Tibial artery (tissue), 1 donor: ENCODE measurements around a stretch of chr11.

DNA sequence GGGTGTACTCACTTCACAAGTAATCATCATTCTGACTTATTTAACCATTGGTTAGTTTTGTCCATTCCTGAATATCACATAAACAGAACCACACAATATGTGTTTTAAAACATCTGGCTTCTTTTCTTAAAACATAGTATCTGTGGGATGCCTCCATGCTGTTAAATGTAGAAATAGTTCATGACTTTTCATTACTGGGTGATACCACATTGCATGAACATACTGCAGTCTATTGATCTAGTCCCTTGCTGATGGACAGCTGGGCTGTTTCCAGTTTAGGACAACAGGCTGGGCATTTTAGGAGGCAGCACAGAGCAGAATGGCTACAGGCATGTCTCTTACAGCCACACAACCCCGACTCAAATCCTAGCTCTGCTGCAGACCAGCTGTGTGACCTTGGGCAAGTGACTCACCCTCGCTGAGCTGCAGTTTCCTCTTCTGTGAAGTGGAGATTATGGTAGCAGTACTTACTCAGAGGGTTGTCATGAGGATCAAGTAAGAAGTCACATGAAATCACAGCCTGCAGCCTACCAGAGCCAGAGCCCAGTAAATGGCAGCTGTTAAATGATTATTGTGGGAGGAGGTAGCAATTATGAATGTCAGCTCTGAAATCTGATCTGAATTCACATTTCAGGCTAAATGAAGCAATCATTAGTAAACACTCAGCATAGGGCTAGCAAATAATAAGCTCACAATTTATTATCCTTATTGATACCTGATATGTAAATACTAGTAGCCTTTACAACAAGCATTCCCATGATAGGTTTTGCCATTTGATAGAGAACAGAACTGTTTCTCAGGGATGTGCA is 58.7 kb downstream of the MYEOV start:
- PRO-cap = no peak

DNA sequence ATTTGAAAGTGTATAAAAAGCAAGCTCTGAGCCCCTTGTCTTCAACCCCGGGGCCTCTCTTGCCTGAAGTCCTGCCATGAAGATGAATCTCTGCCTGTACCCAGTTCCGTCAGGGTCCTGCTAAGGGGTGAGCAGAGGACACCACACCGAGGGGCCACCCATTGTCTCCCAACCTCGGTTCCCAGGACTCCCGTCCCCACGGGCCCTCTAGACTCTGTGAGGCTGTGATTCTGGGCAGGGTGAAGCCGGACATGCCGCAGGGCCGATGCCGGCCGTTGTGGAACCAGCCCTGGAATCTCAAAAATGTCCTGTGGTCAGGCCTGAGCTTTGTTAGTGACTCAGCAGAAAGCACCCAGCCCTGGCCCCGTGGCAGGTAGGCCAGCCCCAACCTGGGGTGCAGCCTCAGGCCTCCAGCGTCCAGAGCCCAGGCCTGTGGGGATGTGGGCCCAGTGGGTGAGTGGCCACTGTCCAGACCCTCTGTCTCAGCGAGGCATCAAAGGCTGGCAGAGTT is 126.5 kb downstream of the MYEOV start:
- PRO-cap = no peak

DNA sequence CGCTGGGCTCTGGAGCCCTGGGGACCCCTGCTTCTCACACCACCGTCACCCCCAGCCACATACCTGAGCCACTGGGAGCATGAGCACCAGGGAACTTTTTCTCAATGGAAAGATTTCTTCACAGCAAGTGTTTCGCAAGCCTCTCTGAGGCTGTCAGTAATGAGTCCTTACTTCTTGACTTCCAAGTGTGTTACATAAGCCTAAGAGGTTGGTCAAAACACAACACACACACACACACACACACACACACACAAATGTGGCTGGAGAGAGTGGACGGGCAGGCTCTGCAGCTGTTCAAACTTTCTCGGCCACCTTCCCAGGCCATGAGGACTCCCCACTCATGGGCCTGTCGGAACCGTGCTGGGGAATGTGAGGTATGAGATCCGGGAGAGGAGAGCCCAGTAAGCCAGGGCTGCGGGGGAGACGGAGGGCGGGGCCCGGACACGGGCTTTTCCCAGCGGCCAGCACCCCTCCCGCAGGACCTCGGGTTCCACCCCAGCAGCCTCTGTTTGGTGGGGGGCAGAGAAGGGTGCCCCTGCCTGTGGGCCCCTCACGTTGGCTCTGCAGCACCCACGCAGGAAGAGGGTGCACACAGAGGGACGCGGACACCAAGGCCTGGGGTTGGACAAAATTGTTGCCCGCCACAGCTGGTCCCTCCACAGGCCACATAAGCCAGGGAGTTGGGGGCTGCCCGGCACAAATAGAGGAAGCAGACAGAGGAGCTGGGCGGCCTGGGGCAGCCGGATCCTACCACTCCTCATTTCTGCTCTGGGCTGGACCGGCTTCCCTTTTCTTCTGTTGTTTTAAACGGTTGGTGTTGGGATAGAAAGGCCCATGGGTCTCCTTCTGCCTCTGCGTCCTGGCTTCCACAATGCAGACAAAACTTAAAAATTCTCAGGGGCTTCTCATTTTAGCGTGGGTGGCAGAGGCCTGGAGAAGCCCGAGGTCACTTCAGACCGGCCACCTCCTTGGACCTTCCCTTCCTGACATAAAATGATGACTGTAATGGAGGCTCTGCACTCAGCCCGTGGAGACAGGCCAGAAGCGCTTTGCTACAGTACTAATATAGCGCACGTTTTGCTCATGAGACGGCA is 151.0 kb downstream of the MYEOV start:
- PRO-cap = no peak

DNA sequence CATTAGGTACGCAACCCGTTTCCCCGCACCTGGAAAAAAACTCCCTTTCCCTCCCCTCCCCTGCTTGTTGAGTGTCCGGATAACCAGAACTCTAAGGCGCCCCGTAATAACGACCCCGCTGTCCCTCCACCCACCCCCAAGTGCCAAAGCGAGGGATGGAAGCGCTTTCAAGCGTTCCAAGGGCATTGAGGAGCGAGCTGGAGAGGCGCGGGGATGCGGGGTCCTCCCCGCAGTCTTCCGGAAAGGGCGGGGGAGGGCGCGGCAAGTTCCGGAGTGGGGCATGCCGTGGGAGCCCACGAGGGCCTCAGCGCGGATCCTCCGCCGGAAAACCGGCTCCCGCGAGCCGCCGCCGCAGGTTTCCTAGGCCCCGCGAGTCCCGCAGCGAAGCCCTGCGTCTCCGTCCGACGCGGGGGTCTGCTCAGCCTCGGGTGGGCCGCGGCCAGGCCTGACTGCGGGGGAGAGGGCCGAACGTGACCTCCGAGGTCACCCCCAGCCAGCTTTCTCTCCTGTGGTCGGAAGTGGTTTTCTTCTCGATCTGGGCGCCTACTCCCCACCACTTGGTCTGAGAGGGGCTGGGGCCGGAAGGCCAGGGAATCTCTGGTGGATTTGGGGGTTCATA is 3.9 kb upstream of the CCND1 start:
- PRO-cap = unidirectional peak, minus-strand start at position 235 of the sequence

- PRO-cap = no peak
Measured at GRCh38 chr11:69643777-69644099, 2.8 kb downstream of the CCND1 start.

DNA sequence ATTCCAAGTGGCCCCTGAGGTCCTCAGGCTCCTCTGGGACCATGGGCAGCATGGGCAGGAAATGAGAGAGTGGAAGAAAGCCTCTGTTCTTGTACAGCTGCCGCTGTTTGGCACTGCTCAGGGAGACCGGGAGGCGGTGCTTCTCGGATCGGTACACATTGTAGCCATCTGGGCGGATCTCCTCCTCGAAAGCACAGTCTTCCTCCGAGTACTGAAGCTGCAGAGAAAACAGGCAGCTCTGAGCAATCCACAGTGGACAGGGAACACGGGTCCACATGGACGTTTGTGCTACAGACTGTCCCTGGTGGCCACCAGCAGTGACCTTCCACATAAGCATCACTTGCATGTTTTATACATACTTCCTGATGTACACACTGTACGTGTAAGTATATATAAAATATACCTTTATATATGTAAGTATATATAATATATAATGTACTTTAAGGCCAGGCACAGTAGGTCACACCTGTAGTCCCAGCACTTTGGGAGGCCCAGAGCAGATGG is 4.4 kb downstream of the FGF19 start:
- PRO-cap = no peak

DNA sequence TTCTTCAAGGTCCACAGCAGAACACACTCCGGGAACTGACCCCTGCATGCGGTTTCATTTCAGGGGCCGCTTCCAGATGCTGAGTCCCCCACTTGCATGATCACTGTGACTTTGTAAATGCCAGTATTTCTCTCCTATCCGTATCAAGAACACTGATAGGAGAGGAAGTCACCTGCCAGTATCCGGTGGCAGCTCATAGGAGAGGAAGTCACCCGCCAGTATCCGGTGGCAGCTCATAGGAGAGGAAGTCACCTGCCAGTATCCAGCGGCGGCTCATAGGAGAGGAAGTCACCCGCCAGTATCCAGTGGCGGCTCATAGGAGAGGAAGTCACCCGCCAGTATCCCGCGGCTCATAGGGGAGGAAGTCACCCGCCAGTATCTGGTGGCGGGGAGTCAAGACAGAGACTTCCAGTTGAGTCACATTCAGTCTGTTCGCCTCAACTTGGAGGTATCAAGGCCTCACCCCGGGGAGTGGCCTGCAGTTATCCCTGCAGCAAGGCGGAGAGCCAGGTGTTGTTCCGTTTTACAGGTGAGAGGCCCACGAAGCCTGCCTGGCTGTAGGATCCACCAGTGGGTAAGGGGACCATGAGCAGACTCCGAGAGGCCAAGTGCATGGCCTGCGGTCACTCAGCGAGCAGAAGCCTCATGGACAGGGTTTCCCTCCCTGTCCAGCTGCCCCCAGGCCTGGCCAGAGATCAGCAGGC is 8.4 kb upstream of the FGF19 start:
- PRO-cap = no peak

DNA sequence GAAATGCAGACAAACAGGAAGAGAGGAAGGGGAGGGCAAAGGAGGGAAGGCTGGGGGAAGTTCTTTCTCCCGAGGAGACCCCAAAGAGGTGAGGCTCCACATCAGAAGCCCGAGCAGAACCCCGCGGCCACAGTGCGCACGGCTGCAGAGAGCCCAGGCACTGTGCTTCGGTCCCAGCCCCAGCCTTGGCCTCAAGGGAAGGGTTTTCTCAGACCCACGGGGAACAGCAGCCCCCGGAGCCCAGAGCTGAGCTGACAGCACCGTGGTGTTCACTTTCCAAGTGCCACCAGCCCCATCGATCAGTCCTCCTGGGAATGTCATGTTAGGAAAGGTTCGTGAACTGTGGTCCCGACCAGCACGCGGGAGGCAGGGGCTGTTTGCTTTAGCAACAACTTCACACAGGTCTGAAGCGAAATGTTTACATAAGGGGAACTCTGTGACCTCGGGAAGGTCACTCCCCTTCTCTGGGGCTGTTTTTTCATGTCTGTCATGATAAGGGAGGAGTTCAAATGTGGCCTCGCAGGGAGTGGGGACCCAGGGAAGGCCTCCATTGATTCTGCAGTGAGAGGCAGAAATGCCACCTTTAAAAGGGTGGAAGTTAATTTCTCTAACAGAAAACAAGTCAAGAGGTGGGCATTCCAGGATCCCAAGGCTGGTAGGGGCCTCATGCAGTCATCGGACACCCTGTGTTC is 107.8 kb upstream of the ANO1 start:
- PRO-cap = no peak

DNA sequence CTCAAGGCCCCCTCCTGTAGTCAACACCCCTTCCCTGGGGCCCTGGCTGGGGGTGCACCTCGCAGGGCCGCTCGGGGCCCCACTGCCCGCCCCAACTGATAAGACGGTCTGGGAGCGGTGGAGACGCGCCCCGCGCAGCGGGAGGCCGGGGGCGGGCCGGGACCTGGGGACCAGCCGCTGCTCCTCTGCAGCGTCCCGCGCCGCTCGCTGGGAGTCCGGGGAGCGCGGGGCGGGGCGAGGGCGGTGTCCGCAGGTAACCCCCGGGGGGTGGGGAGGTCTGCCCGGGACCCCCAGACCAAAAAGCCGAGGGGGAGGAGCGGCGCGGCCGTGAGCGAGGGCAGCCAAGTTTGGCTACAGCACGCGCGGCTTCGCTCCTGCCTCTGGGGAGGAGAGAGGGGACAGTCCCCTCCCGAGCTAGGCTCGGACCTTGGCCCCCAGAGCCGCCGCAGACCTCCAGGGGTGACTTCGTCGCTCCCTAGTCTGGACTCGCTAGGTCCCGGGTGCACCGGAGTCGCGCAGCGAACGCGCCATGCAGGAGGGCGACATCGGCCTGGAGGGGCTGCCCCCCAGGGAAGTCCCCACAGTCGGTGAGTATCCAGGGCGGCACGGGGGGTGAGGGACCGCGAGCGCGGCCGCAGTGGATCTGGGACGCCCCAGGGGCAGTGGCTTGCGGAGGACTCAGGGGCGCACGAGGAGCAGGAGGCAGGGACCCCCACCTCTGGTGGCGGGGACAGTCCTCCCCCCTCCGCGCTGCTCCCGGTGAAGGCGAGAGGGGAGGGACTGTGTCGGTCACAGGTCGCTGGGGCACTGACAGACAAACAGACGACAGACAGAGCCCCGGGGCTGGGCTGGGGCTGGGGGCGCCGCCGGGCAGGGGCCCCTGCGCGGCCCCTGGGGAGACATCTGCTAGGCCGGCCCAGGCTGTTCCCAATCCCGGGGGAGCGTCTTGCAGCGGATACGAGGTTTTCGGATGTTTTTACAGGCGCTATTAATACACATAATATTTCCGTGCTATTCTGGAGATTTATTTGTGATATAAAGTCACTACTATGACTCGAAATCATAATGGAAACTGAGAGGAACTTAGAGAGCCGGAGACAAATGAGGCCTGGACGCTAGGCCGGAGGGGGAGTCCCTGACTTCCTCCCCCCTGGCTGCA is 92.2 kb upstream of the ANO1 start:
- PRO-cap = bidirectional peak, plus-strand start at position 200 of the sequence, minus-strand start at position 187 of the sequence

GRCh38 chr11:69992829-69993312 is 85.2 kb upstream of the ANO1 start:
- PRO-cap = no peak

- PRO-cap = bidirectional peak, plus-strand start at chr11:70108545, minus-strand start at chr11:70108291
Measured at GRCh38 chr11:70108056-70108623, 30.0 kb downstream of the ANO1 start.

GRCh38 chr11:70139829-70140113 is 61.7 kb downstream of the ANO1 start:
- PRO-cap = no peak

DNA sequence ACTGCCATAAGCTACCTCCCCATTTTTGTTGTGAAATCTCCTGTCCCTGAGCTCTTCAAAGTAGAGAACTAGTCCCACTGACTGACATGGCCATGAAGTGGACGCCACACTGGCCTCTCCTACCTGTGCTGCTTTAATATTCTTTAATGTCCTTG is 56.4 kb downstream of the PPFIA1 start:
- PRO-cap = no peak

DNA sequence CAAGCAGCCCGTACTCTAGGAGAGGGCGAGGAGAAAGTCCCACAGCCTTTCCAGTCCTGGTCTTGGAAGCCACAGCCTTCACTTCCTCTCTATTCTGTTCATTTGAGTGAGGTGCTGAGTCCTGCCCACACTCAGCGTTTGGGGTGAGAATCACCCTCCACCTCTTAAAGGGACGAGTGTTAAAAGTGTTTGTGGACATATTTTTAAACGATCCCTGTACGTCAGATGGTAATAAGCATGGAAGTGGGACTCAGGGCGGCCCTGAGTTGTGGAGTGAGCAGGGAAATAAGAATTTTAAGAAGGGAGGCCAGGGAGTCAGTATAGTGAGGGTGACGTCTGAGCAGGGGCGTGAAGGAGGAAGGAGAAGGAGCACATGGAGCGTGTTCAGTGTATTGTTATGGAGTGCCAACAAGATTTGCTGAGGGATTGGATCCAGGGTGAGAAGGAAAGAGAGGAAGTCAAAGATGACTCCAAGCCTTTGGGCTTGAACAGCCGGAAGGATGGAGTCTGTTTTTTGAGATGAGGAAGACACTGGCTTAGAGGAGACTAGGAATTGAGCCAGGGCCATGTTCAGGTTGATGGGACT is 57.3 kb upstream of the CTTN start:
- PRO-cap = no peak

DNA sequence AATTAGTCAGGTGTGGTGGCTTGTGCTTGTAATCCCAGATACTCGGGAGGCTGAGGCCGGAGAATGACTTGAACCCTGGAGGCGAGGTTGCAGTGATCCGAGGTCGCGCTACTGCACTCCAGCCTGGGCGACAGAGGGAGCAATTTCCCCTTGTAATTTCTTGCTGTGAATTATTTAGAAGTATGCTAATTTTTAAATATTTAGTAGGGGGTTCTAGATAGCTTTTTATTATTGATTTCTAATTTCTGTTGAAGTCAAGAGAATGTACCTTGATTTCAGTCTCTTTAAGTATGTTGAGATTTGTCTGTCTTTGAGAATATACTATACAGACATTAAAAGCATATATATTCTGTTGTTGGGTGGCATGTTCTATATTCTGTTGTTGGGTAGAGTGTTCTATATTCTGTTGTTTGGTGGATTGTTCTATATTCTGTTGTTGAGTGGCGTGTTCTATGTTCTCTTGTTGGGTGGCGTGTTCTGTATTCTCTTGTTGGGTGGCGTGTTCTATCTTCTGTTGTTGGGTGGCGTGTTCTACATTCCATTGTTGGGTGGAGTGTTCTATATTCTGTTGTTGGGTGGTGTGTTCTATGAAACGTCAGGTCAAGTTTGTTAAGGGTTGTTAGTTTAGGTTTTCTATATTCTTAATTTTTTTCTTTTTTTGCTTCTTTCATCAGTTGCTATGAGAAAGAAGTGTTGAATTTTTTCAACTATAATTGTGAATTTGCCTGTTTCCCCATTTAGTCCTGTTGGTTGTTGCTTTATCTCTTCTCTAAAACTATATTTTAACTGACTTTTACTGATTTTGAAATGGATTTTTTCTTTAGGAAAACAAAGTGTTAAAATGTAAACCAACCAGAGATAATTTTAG is 27.1 kb upstream of the CTTN start:
- PRO-cap = no peak

DNA sequence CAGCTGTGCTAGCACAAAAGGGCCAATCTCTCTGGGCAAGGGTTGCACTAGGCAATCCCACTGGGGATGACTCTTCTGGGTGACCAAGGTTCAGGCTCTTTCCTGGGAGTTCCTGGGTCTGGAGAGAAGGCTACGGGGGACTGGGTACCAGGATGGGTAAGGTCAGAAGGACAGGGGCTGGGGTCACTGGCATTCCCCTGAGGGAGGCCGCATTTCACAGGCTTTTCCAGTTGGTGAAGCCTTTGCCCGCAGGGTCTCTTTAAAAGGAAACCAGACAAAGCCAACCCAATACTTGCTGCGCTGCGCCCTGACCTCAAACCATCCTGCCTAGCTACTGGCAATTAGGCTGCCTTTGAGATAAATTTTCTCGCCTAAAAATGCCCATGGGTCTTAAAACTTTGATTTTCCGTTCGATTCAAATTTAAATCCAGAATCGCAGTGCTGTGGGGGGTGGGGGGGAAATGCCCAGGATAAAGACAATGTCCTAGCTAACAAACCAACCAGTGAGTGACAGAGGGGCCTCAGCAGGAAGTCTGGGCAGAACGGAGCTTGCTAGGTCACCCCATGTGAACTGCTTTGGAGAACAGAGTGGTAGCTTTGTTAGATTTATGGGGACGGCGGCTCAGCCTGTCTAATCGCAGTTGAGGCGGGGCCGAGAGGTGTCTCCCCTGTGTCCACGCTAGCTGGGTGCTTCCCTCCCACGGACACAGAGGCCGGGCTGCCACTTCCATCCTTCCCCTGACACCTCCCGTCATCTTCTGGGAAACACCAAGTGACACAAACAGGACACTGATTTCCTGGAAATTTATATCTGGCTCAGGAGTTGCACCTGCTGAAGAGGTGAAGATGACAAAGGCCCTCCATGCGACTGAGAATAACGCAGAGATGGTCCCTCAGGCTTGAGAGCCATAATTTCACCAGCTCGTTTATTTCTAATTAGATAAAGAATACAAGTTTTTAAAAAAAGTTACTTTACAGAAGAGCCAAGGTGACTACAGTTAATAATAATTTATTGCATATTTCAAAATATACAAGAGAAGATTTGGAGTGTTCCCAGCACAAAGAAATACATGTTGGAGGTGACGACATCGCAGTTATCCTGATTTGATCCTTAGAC is 243.9 kb downstream of the CTTN start:
- PRO-cap = no peak

DNA sequence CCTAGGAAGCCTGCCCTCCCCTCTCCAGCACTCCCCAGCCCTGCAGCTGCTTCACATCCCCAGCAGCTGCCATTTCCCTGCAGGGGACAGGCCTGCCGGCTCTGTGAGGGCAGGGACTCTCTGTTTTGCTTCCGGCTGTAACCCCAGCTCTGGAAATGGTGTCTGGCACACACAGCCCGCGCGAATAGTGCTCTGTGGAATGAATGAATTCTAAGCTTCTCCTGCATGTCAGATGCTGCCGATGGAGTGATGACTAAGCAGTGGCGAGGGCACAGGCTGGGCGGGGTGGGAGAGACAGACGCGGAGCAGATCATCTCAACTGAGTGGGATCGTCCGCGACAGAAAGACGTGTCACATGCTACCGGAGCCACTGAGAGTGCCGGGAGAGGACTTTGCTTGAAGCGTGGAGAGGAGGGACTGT is 334.4 kb downstream of the CTTN start:
- PRO-cap = no peak

DNA sequence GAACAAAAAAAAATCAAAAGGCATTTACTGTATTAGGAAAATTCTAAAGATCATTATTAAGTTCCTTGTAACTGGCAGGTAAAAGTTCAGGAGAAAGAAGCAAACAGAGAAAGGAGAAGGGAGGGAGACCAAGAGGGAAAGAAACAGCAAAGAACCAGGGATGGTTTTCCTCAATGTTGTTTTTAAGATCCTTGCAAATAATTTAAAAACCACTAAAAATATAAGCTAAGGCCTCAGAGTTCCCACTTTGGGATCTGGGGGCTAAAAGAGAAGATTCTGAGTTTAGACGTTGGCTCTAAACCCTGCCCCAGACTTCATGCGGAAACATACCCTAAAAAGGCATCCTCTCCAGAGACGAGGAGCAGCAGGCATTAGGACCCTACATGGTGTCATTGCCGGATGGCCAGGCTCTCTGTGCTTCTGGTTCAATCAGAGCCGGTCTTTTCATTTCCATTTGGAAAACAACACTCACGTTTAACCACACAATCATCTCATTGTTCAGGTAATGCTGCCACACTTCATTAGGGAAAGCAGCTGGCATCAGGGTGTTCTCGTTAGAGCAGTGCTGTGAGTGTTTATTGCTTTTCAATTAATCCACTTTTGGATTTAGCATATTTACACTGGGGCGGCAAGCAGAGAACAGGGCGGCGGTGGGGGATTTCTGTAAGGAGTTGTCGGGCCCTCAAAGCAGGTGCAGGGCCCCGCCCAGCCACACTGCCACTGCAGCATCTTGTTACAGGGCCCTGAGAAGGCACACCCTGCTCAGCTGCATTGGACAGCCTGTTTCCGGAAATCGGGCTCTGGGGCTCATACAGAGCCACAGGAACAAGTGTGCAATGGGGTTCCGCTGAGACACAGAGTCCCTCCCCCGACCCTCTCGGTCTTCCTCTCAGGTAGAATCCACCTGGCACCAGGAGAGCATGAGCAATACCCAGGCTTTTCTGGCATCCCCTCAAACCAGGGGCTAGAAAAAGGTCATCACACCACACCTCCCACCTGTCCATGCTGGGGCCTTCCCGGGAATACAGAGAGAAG is 338.6 kb downstream of the SHANK2 start:
- PRO-cap = no peak

GRCh38 chr11:71220026-71220434 is 32.3 kb downstream of the SHANK2 start:
- PRO-cap = no peak

DNA sequence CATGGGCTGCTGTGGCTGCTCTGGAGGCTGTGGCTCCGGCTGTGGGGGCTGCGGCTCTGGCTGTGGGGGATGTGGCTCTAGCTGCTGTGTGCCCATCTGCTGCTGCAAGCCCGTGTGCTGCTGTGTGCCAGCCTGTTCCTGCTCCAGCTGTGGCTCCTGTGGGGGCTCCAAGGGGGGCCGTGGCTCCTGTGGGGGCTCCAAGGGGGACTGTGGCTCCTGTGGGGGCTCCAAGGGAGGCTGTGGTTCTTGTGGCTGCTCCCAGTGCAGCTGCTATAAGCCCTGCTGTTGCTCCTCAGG is 178 bp downstream of the KRTAP5-8 start:
- PRO-cap = no peak